HT-29 (cell line): Measurements from ENCODE around the gene FHL1.

GRCh38 chrX:132213971-132214657 lies 5.1 kb downstream of the RAP2C start:
- RAMPAGE, long total RNA: no peak

GRCh38 chrX:133390716-133391078 lies 24.6 kb downstream of the GPC4 start:
- RAMPAGE, long total RNA: no peak

DNA sequence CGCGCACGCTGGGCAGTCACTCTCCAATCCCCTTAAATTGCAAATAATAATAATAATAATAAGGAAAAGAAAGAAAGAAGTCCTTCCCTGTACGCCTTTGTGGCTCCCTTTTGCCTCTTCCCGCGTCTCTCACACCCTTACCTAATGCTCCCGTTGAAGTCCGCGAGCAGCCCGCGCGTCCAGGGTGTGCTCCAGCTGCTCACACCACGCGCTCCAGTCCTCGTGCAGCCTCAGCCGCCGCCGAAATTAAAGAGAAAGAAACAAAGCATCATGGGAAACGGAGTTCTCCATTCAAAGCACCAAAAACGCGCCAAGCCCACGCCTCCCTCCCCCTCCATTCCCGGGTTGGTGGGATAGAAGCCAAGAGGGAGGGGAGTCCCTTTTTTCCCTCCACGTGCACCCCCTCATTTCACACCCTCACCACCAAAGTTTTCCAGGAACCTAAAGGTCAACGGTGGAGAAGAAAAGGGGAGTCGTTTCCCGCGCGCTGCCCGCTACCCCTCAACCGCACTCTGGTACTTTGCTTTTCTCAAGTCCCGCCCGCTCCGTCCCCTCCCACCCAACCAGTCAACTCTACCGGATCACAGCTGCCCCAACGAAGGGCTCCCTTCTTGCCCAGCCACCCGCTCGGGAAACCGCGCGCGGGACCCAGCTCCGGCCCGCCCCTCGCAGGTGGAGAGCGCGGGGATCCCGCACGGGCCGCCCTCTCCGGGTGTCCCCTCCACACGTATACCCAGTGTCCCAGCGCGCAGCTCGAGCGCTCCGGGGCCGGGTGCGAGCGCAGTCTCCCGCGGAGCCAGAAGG lies 65.3 kb upstream of the CCDC160 start:
- RAMPAGE, long total RNA: no peak

- RAMPAGE, long total RNA: no peak
Observed at GRCh38 chrX:134172332-134173071, 64.5 kb upstream of the CCDC160 start.

- RAMPAGE, long total RNA: no peak
Observed at GRCh38 chrX:134991582-134992610, 1.1 kb downstream of the SMIM10 start.

DNA sequence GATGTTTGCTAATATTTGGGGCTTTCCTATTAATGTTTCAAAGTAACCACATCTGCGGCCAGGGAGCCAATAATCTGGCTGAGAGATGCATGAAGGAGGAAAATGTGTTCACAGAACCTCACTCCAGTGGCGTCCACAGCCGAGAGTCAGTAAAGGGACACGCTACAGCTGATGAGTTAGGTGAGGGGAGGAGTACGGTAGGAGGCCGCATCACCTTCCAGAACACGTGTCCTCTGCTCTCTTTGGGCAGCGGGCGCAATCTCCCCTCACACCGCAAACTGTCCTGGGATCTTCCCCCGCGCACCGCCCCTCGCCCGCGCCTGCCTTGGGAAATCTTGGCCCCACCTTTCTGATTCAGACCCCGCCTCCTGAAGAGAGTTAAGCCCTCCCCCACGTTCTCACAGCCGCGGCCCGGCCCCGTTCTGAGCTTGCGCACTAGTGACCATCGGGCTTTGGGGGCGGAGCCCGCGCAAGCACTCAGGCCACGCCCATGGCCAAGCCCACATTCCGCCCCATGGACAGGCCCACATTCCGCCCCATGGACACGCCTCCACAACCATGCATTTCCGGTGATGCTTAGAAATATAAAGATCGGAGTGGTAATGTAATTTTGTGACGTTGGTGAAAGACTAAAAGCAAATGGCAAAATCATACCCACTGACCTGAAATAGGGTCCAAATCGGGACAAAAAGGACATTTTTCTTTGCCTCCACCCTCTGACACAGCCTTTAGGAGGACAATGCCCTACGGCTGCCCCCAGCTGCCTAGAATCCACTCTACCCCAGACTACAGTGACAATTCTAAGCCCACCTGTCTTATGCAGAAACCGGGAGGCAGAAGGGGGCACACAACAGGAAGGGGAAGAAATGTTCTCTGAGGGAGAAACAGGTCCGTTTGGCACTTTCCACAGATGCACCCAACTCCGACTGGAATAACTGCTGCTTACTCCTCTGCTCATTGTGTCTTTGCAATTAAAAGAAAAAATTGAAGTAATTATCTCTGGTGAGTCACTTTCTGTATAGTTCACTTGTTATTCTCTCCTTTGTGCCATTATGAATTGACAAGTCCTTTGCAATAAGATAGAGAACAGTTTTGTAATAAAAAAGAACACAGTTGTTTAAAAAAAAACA lies 13.4 kb downstream of the SMIM10 start:
- RAMPAGE, long total RNA: no peak

GRCh38 chrX:135033374-135033616 lies 1.1 kb downstream of the RTL8C start:
- RAMPAGE, long total RNA: no peak

GRCh38 chrX:135326294-135327248 lies 17.3 kb downstream of the ETDC start:
- RAMPAGE, long total RNA: no peak

GRCh38 chrX:136028893-136029645 lies 43.8 kb downstream of the SLC9A6 start:
- RAMPAGE, long total RNA: no peak

GRCh38 chrX:136126165-136127072 lies 70.4 kb upstream of the FHL1 start:
- RAMPAGE, long total RNA: no peak

DNA sequence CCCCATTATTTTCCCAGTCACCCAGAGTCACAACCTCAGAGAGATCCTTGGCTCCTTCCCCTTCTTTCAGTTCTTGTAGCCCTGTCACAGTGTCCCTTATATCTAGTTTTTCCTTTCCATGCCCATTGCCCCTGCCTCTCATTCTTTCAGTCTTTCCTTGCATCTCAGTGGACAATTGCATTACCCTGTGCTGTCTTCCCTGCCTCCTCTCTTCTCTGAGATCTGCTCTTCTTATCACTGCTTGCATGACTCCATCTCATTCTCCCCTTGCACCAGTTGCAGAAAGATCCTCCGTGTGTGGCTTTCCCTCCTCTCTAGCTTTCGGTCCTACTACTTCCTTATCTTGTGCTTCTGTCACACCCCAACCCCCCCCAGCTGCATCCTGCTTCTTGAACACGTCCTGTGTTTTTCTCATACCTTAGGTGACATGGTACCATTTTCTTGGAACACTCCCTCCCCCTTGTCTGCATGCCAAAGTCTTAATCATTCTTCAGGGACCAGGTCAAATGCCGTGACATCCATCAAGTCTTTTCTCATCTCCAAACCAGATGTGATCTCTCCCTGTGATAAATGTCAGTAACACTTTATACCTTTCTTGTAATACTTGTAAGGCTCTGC lies 3.1 kb upstream of the FHL1 start:
- RAMPAGE, long total RNA: no peak

- RAMPAGE, long total RNA: no peak
Observed at GRCh38 chrX:136196517-136197303, at the start of gene FHL1. FHL1 (plus strand) TSS chrX:136197047.

DNA sequence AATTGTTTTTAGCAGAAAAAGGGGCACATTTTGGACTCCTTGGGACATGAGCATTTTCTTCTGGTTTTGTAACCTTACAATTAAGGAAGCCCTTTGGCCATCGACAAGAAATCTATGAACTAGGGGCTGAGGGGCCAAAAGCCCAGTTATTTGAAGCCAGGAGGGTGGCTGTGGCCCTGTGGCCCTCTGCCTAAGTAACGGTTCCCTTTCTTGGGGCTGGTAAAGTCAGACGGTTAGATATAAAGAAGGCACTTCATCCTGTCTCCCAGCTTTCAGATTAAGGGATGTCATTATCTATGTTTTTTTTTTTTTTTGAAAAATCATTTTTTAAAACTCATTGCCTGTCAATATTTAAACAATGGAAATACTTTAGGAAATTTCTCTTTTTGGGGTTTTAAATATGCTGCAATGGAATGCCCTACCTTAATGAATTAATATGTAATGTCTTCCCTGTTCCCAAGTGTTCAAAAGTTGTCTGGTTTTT lies 865 bp downstream of the FHL1 start:
- RAMPAGE, long total RNA: no peak

DNA sequence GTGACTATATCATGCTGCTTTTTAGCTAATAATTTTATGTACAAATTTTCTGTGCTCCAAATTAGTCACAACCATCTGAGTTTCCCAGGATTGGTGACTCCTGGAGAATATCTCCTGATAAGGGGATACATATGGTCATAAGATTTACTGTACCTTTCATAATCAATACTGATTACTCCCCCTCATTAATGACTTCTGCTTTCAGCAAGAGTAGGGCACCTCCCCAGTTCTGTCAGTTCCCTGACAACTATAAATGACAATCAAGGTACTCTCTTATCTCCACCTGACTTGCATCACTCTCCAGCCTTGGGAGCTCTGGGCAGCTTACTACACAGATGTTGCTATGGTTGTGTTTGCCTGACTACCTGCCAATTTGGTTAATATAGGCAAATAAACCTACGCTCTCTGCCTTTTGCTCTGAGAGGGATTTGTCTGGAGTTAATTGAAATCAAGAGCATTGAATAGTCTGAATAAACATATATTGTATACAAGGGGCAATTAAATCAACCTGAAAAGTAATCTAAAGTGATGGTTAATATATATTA lies 22.7 kb upstream of the MAP7D3 start:
- RAMPAGE, long total RNA: no peak

- RAMPAGE, long total RNA: no peak
Observed at GRCh38 chrX:136510936-136512109, 13.9 kb downstream of the HTATSF1 start.

DNA sequence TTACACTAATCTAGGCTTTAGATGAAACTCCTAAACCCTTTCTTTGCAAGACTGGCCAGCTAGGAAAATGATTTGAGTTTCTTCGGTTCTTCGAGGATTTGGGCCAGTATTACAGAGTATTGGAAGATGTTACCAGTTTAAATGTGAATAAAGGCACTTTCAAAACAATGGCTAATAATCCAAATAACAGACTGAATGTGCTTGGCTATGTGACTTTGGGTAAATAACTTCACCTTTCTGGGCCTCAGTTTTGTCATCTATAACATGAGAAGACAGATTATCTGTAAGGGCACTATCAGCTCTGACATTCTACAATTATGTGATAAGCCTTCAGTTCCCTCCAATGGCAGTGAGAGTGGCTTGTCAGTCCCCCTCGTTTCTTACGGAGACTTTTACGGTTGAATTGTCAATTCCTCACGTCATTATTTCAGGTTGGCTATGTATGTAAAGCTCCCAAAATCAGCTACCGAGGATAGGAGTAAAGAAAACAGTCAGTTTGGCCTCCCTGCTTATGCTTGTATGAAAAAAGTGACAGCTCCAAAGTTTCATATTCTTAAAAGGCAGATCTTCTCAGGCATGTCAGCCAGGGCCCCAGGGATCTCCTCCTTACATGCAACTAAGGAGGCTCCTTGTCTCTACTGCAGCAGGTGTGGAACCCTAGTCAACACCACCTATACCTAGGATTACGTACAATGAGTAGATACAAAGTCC lies 3.7 kb downstream of the CD40LG start:
- RAMPAGE, long total RNA: no peak

- RAMPAGE, long total RNA: no peak
Observed at GRCh38 chrX:136784309-136784689, 3.6 kb upstream of the ARHGEF6 start.

GRCh38 chrX:136866200-136867105 lies 14.1 kb downstream of the RBMX start:
- RAMPAGE, long total RNA: no peak

- RAMPAGE, long total RNA: no peak
Observed at GRCh38 chrX:136872330-136873218, 8.0 kb downstream of the RBMX start.

- RAMPAGE, long total RNA: no peak
Observed at GRCh38 chrX:136880832-136881213, 298 bp upstream of the RBMX start.